Colon Carcinoma Metastatic in the Lung (tissue), 2 donors: ENCODE results near the genes CBARP and REEP6.

DNA sequence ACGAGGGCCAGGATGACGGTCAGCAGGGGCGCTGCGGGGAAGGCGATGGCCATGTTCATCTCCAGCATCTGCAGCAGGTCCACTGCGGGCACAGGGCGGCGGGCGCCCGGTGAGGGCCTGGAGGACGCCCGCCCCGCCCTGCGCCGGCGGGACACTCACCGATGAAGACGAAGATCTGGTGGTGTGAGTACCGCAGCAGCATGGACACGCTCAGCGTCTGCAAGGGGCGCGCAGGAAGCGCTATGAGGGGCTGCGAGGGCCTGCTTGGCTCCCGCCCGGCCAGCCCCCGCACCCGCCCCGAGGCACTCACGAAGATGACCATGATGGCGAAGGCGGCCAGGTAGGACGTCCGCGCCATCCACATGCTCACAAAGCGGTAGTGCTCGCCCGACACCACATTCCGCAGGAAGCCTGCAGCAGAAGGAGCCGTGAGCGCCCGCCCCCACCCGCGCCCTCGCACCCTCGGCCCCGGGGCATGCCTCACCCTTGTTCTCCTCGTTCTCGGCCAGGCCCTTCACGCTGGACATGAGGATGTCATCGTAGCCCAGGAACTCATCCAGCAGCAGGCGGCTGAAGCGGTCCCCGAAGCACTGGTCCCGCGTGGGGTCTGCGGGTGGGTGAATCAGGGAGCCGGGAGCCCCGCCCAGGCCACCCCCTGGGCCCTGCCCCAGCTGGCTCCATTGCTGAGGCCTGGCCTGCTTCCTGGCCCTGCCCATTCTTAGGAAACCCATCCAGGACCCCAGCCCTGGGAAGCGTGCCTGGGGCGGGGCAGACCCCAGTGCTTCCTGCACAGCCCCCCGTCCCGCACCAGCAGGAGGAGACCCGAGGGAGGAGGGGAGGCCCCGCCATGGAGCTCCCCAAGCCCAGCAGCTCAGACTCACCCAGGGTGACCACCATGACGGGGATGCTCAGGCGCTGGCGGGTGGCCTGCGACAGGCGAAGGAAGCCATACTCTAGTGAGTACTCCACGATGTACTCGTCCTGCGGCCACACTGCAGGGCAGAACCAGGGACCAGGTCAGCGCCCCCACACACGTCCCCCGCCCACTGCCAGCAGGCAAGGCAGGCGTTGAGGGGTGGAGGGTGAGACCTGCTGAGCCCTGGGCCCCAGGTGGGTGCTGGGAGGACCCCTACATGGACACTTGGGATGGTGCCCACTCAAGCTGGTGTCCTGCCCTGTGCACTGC is 8.9 kb downstream of the TMEM259 start:
- PRO-cap, 2 experiments = no peak in any of the 2 experiments

GRCh38 chr19:1017039-1017880 is 3.7 kb downstream of the TMEM259 start:
- PRO-cap, 2 experiments = peak in 1 of 2 experiments; most common plus-strand start chr19:1017638 (in 1); most common minus-strand start chr19:1017476 (in 1)

- PRO-cap, 2 experiments = no peak in any of the 2 experiments
Observed at GRCh38 chr19:1022650-1023215, 1.8 kb upstream of the TMEM259 start.

GRCh38 chr19:1044954-1045402 is 5.1 kb downstream of the ABCA7 start:
- PRO-cap, 2 experiments = no peak in any of the 2 experiments

- PRO-cap, 2 experiments = no peak in any of the 2 experiments
Observed at GRCh38 chr19:1081337-1082173, 13.6 kb downstream of the POLR2E start.

- PRO-cap, 2 experiments = no peak in any of the 2 experiments
Observed at GRCh38 chr19:1085163-1086374, 9.6 kb downstream of the POLR2E start.

GRCh38 chr19:1103598-1103865 is 262 bp upstream of the GPX4 start:
- PRO-cap, 2 experiments = peak in 2 of 2 experiments; most common minus-strand start chr19:1103755 (in 1)

- PRO-cap, 2 experiments = no peak in any of the 2 experiments
Observed at GRCh38 chr19:1106054-1106925, 2.5 kb downstream of the GPX4 start.

GRCh38 chr19:1180152-1181014 is 6.3 kb upstream of the SBNO2 start:
- PRO-cap, 2 experiments = peak in 2 of 2 experiments; most common plus-strand start chr19:1180765 (in 2); most common minus-strand start chr19:1180497 (in 1)

GRCh38 chr19:1189303-1189926 is 15.3 kb upstream of the SBNO2 start:
- PRO-cap, 2 experiments = no peak in any of the 2 experiments

DNA sequence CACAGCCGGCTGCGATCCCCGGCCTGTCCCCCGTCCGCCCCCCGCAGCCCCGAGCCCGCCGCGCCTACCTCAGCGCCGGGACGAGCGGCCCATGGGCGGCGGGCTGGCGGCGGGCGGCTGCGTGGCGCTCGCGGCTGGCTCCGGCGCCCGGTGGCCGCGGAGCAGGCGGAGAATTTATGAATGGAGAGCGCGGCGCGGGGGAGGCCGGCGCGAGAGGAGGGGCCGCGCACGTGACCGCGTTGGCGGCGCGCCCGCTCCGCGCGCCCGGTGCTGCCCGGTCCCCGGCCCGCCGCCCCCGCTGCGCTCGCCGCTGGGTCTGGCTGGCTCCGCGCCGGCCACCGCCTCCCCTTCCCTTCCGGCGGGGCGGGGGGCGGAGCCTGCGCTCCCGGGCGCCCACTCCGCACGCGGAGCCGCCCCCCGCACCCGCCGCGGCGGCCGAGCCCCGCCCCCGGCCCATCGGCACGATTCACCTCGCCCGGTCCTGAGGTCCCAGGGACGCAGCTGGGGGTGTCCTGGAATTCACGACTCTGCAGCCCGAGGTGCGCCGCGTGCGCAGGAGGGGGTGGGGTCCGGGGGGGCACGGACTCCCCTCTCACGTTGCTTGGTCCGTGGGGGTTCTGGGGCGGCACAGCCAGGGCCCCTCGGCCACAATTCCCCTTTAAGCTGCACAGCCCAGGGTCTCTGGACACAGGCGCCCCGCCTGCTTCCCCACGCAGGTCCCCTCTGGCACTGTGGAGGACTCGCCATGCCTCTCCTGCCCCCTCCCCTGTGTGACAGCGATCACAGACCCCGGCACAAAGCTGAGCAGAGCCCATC is at the start of gene CBARP:
Gene CBARP (minus strand): TSS at position 318 of the 816 bp plus-strand sequence.
- PRO-cap, 2 experiments = peak in 1 of 2 experiments; most common plus-strand start position 239 of the sequence (in 1); most common minus-strand start position 152 of the sequence (in 1)

GRCh38 chr19:1268805-1269212 is 323 bp upstream of the CIRBP start:
- PRO-cap, 2 experiments = no peak in any of the 2 experiments

- PRO-cap, 2 experiments = peak in 2 of 2 experiments; most common minus-strand start chr19:1276705 (in 2)
Observed at GRCh38 chr19:1276280-1277093, 1.2 kb downstream of the FAM174C start.

DNA sequence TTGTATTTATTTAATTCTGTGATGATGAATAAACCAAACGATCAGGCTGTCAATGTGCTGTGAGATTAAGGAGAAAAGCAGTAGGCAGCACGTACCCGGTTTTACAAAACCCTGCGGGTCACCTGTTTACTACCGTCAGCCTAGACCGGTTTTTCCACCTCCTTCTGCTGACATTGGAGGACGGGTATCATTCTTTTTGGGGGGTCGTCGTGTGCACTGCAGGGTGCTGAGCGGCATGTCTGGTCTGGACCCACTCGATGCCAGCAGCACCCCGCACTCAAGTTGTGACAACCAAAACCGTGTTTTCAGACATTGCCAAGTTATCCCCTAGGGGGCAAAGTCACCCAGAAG is 882 bp upstream of the DAZAP1 start:
- PRO-cap, 2 experiments = no peak in any of the 2 experiments

GRCh38 chr19:1411330-1412465 is 4.3 kb downstream of the DAZAP1 start:
- PRO-cap, 2 experiments = no peak in any of the 2 experiments

DNA sequence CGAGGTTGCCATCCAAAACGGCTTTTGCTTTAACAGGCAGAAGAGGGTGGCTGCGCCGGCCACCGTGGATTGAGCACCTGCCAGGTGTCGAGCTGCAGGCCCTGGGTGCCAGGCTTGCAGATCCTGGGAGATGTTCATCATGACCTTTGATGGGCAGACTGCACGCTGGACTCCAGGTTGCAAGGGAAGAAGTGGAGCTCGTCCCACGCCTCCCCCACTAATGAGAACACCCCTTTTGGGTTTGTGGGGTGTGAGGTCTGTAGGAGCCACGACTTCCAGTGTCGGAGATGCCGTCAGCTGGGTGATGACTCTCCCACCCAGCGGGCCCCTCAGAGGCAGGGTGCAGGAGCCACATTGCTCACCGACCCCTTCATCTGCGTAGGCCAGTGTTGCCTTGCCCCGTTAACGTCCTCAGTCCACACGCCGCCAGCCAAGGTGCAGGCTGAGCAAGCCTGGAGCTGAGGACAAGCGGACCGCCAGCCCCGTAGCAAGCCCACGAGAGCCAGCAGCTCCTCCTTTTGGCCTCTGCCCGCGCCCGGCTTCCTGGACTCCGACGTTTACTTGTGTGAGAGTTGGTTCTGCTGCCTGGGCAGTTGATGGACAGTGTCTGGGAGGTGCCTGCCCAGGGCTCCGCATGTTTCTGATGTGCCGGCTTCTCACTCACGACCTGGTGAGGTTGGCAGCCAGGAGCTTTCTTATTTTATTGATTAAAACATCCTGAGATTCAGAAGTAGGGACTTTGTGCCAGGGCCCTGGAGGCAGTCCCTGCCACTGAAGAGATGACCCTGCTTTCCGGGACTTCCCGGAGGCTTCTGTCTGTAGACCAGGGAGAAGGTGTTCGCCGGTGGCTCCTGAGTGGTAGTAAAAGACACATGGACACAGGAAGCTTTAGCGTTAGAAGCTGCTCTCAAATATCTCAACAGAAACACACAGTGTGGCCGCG is 5.6 kb downstream of the DAZAP1 start:
- PRO-cap, 2 experiments = no peak in any of the 2 experiments

DNA sequence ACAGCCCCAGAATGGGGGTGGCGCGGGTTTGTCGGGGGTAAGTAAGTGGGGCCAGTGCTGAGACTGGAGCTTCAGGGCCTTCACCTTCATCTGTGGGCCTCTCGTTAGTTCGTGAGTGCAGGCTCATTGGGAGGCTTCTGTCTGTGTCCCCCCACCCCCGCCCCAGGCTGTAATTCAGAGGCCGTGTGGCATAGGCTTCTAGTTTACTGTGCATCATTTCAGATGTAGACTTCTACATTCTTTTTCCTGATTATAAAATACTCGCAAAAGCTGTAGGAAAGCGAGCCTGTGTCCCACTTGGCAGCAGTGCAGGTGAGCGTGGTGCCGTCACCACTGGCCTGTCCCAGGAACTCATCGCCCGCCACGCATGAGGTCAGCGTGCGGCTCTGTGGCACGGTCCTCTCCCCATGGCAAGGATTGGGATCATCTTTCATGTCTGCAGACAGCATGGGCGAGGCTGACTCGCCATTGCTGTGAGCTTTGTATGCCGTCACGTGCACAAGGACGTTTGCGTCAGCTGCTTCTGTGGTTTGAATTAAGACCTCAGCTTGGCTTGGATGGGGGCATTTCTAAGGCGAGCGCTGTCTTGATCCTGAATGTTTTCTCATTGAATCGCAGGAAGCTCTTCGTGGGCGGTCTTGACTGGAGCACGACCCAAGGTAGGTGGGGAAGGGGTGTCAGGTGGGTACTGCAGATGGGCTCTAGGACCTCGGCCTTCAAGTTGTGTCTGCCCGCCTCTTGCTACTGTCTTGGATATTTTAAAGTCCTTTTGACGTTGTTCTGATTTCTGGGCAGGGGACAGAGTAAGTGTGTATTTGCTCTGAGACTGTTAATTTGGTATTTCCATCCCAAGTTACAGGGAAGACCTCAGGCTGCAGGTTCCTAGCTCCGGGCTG is 9.7 kb downstream of the DAZAP1 start:
- PRO-cap, 2 experiments = no peak in any of the 2 experiments

- PRO-cap, 2 experiments = no peak in any of the 2 experiments
Observed at GRCh38 chr19:1417778-1418898, 10.8 kb downstream of the DAZAP1 start.

- PRO-cap, 2 experiments = no peak in any of the 2 experiments
Observed at GRCh38 chr19:1420354-1420765, 13.0 kb downstream of the DAZAP1 start.

- PRO-cap, 2 experiments = peak in 2 of 2 experiments; most common plus-strand start chr19:1491068 (in 2)
Observed at GRCh38 chr19:1490888-1492093, at the start of gene REEP6. REEP6 (plus strand) TSS chr19:1491181.